Endodermal cell (in vitro differentiated cells): Measurements from ENCODE around the genes ATP1A2 and PEA15.

DNA sequence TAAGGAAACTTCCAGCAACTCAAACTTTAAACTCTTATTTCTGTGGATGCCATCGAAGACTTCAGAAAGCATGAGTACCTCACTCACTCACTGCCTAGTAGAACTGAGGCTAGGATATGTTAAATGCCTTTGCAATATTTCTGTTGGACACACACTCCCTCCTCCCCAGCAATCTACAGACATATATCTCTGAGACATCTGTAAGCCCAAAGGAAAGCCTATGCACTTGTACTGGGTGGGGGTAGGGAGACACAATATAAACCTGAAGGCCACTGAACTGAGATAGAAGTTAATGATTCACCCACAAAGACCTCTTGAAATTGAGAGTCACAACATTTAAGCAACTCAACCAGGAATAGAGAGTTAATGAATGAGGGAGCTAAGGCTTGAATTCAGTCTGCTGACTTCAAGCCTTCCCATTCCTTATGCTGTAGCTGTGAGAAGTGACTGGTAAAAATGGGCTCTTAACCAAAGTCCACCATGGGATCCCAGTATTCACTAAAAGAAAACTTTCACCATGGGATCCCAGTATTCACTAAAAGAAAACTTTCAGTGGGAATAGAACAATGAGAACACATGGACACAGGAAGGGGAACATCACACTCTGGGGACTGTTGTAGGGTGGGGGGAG is 5.0 kb downstream of the OR10J1 start:
- PRO-cap = no peak

DNA sequence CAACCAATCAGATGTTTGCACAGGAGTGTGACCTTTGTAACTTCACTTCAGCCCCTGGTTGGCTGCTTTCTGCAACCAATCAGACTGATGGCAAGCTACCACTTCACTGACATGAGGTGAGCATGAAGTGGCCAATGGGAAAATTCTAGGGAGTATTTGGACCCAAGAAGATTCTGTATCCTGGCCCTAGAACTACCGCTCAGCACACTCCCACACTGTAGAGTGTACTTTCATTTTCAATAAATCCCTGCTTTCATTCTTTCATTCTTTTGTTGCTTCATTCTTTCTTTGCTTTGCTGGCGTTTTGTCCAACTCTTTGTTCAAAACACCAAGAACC is 25.8 kb downstream of the OR10J1 start:
- PRO-cap = no peak

GRCh38 chr1:159509591-159510227 is 26.1 kb downstream of the OR10J5 start:
- PRO-cap = no peak

DNA sequence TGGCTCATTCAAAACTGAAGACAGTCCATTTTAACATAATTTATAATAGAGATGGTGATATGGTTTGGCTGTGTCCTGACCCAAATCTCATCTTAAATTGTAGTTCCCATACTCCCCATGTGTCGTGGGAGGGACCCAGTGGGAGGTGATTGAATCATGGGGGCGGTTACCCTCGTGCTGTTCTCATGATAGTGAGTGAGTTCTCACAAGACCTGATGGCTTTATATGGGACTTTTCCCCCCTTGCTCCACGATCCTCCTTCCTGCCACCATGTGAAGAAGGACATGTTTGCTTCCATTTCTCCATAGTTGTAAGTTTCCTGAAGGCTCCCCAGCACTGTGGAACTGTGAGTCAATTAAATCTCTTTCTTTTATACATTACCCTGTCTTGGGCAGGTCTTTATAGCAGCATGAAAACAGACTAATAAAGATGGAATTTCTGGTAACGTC is 4.1 kb downstream of the APCS start:
- PRO-cap = no peak

GRCh38 chr1:159593610-159594442 is 6.2 kb downstream of the APCS start:
- PRO-cap = no peak

DNA sequence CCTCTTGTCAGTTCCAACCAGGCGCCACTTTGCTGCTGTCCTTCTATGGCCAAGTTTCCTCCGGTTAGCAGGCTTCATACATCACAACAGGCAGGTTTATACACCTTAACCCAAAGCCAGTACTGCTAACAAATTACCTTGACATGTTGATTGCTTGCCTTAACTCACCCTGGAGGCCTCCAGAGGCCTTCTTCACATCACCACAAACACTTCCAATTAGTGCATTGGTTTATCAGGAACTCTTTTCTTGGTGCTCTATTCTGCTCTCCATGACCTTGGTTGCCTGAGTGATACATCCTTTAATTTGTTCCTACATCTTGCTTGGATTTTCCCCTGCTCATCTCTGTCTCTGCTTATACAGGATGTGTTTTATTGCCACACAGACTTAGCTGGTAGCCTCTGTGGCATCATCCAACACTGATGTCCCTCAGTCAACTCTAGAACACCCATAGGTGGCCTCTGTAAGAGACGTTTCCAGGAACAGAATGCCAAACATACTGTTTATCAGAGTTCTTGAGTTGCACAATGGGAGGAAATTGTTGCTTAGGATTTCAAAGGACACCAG is 28.9 kb upstream of the DUSP23 start:
- PRO-cap = no peak

- PRO-cap = no peak
Observed at GRCh38 chr1:159752334-159752613, 28.5 kb upstream of the DUSP23 start.

DNA sequence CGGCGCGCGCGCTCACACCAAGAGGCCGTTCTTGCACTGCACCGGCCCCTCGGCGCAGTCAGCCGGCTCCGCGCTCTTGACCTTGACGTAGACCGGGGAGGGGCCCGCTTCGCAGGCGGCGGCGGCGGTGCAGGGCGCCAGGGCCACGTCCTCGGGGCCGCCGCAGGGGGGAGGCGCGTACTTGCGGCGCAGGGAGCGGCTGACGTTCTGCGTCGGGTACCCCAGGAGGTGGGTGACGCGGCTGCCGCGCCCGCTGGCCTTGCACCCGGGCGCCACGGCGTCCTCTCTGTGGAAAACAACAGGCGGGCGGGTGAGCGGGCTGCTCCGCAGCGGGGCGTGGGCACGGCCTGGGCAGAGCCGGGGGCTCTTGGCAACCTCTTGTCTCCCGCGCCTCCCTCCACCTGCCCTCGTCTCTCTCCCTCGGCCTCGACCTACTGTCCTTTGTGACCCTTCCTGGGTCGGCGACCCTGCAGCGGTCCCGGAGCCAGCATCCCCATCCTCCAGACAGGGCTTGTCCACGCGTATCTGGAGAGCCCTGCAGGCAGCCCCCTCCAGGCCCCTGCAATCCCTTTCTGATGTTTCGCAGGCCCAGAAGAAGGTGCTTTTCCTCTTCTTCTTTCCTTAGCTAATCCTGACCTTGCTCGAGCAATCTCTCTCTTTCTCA is 7.6 kb downstream of the VSIG8 start:
- PRO-cap = no peak

DNA sequence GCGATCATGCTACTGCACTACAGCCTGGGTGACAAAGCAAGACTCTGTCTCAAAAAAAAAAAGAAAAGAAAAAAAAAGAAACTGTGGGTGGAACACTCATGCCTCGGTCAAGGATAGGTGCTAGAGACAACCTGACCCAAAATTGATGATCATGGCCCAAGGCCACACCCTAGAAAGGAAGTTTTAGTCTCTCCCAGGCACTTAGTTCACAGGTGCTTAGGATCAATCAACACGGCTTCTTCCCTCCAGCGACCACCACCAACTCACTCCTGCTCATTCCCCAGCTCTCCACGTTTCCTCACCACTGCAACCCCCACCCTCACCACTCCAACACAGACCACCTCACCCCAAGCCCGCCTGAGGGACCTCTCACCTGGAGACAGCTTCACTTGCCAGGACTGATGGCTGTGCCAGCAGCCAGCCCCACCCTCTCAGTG is 7.9 kb downstream of the TAGLN2 start:
- PRO-cap = no peak

GRCh38 chr1:159959439-159960032 is 5.5 kb upstream of the SLAMF9 start:
- PRO-cap = no peak

GRCh38 chr1:160098980-160099658 is 700 bp upstream of the IGSF8 start:
- PRO-cap = unidirectional peak, plus-strand start at chr1:160099142

DNA sequence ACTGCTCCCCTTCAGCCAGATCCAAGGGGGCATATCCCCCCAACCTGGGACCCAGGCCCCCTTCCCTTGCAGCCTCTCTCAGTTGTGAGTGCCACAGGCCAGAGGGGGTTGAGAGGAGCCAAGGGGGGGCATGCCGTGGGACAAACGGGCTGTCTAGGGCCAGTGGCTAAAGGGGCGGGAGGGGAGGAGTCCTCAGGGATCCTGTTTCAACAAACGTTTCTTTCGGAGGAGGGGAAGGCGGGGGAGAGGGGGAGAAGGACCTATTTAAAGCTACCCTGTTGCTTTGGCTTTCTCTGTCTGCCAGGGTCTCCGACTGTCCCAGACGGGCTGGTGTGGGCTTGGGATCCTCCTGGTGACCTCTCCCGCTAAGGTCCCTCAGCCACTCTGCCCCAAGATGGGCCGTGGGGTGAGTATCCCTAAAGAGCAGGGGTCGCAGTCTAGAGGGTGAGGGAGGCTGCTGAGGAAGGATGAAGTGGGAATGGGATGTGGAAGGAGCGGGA is at the start of gene ATP1A2:
Gene ATP1A2, plus strand, starts transcription at position 292 of the 500 bp plus-strand sequence.
- PRO-cap = unidirectional peak, plus-strand start at position 292 of the sequence

DNA sequence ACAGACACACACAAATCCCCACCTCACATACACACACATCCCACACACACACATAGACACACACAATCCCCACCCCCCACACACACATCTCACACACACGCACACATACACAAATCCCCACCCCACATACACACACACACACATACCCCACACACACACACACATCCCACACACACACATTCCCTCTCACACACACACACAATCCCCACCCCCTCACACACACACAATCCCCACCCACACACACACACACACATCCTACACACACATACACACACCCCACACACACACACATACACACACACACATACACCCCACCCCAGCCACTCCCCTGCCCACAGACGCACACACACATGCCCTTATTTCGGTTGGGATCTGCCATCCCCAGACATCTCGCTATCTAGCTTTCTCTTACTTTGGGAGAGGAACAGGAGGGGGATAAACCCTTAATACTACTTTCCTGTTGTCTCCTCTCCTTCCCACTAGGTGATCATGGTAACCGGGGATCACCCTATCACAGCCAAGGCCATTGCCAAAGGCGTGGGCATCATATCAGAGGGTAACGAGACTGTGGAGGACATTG is 17.3 kb upstream of the ATP1A4 start:
- PRO-cap = no peak

- PRO-cap = bidirectional peak, plus-strand start at chr1:160205421, minus-strand start at chr1:160205218; unidirectional peak, plus-strand start at chr1:160205563
Observed at GRCh38 chr1:160204936-160205632, at the start of gene PEA15. PEA15 (plus strand) TSS chr1:160205384.

GRCh38 chr1:160294283-160294878 is 9.4 kb upstream of the PEX19 start:
- PRO-cap = no peak

- PRO-cap = no peak
Observed at GRCh38 chr1:160406313-160406629, 5.9 kb downstream of the VANGL2 start.

DNA sequence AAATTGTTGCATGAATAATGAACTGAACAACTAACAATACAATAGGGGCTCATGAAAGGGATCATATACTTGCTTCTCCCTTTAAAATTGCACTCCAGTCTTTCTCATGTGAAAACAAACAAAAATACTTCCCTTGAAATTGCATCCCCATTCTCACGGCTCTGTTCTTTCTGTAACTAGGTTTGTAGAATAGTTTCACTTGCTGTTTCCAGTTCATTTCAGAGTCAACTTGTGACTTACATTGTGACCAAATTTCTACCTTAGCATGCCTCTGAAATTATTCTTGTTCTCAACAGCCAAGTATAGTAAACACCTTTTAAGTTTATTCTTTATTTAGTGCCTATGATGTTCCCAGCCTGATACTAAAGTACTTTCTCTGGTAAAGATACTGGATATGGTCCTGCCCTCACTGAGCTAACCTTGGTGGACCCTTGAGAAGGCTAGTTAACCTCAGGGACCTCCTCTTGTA is 29.3 kb downstream of the VANGL2 start:
- PRO-cap = no peak

- PRO-cap = no peak
Observed at GRCh38 chr1:160437899-160438402, 37.6 kb downstream of the VANGL2 start.

DNA sequence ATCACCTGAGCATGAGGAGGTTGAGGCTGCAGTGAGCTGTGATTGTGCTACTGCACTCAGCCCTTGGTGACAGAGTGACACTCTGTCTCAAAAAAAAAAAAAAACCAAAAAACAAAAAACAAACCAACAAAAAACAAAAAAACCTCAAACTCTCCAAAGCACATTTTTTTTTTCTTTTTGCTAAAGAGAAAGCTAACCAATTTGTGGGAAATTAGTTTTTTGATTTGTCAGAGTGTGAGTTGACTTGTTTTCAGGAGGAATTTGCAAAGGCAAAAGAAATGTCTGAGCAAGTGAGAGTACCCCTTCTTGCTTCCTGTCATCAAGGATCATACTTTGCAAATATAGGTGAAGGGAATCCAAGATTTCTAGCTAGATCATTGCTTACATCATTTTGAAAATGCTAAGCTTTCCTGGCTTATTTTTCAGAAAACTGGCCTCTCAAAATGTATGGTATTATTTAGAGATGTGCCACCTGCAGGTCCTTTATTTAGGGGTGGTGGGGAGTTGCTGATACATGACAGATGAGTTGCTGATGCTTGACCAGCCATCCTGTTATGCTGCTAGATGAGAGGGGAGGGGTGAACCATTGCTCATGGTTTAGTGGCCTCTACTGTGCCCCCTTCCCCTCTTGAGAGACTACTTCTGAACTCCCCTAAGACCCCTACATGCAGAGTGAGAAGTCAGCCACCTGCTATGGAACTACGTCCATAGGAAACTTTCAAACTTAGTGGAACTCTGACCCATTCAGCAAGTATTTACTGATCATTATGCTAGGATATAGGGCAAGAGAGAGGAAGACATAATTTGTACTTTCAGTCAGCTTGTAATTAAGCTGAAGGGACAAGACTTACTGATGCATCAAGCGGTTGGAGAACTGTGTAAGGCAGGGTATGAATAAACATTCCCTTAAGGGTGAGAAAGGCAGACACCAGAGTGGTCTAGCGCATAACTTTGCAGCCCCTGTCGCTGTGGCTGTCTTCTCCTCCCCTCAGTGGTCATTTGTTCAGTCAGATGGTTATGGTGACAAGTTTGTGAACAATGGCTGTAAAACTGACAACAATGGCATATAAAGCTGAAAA is 34.7 kb downstream of the SLAMF6 start:
- PRO-cap = no peak

- PRO-cap = no peak
Observed at GRCh38 chr1:160540621-160541131, 17.6 kb upstream of the SLAMF6 start.